Choroid plexus epithelial cell (primary cell): ENCODE data around the gene AKAP6.

- RRBS = no CpG with 5 or more reads among the region's 9 CpGs
Measured at GRCh38 chr14:31128399-31129110, 79.0 kb downstream of the HECTD1 start.

DNA sequence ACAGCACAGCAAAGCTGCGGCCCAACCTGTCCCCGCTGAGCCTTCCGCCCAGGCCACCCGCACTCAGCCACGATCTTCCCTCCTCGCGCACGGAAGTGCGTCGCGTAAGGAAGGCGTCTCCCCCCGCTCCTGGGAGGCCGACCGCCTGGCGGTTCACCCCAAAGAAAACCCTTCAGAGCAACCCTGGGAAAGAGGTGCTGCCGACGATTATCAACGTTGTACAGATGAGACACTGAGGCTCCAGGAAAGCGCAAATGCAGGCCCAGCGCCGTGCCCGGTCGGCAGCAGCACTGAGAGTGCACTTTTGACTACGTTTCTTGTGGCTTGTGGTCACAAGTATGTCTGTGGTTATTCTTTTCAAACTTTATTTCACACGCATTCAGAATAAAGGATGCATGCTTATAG lies 499 bp upstream of the HECTD1 start:
- RRBS = no CpG with 5 or more reads among the region's 26 CpGs

DNA sequence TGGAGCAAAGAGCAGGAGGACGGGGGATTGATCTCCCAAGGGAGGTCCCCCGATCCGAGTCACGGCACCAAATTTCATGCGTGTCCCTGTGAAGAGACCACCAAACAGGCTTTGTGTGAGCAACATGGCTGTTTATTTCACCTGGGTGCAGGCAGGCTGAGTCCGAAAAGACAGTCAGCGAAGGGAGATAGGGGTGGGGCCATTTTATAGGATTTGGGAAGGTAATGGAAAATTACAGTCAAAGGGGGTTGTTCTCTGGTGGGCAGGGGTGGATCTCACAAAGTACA lies 42.9 kb upstream of the HECTD1 start:
- RRBS = no CpG with 5 or more reads among the region's 7 CpGs

DNA sequence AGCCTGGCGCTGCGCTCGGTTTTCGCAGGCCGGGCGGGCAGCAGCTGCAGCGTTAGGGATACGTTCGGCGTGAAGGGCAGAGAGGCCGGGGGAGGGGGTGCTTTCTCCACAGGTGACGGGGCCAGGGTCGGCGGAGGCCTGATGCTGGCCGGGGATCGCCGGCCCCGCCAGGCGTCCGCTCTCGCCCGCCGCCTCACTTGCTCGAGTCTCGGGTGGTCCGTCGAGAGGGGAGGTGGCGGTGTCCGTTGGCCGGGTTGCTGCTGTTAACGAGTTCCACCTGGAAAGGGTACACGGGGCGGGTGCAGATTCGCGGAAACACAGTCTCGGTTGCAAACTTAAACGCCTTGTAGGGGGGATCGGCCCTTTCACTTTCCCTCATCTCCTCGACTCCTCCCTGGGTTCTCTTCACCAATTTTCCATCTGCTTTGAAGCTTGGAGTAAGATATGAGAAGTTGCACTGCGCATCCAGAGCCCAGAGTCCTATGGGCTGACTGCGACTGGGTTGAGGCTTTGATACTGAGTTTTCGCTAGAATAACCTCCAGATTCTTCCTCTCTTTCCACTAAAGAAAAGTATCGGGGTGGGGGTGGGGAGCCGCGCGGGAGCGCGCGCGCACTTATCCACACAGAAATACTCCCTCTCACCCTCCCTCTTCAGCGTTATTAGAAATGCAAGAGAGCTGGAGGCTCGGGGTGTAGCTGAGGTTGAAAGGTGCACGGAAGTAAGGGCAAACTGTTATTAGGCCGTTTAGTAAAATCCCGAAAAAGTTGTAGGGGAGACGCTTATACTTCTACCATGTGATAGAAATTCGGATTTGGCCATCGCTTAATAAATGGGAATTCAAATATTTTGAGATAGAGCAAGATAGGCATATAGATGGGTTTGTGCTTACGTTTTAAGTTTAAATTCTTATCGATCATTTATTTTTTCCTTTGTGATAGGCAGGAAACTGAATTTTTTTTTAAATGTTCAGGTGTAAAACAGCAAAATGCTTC lies 770 bp downstream of the ARHGAP5 start:
- RRBS = under 1% methylated on average over 27 of the region's 60 CpGs

DNA sequence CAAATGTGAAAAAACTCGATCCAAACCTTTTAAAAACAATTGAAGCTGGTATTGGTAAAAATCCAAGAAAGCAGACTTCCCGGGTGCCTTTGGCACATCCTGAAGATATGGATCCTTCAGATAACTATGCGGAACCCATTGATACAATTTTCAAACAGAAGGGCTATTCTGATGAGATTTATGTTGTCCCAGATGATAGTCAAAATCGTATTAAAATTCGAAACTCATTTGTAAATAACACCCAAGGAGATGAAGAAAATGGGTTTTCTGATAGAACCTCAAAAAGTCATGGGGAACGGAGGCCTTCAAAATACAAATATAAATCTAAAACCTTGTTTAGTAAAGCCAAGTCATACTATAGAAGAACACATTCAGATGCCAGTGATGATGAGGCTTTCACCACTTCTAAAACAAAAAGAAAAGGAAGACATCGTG lies 16.7 kb downstream of the ARHGAP5 start:
- RRBS = no CpG with 5 or more reads among the region's 7 CpGs

DNA sequence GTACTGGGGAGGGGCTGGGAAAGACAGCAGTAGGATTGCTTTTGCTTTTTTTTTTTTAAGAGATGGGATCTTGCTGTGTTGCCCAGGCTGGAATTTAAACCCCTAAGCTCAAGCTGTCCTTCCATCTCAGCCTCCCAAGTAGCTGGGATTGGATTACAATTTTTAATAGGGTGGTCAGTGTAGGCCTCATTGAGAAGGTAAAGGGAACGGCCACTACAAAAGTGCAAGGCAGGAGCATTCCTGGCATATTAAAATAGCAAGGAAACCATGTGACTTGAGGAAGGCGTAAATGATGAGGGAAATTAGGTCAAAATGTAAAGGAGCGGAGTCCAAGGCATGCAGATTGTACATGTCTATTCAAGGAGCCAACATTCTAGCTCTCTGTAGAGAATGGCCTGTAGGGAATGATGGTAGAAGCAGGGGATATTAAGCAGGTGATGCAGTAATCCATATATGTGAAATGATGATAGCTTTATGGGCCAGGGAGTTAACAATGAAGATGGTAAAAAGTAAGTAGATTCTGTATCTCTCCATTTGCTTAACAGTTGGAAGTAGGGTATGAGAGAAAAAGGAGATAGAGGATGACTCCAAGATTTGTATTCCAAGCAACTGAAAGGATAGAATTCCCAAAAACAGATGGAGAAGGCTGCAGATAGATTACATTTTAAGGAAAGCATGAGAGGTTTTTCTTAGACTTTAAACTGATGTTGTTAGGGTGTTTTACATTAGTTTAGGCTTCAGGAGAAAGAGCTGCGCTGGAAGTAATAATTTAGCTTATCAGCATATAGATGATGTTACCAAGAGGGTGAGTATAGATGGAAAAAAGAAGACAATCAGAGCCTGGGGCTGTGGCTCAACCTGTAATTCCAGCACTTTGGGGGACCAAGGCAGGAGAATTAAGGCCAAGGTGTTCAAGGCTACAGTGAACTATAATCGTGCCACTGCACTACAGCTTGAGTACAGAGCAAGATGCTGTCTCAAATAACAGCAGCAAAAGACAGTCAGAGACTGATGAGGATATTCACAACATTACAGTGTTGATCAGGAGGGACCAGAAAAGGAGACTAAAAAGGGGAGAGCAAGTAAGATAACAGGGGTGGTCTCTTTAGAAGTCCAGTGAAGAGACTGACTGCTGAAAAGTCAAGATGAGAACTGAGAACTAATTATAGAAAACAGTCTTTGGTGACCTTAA lies 33.6 kb downstream of the ARHGAP5 start:
- RRBS = no CpG with 5 or more reads among the region's 5 CpGs

- RRBS = no CpG with 5 or more reads among the region's 17 CpGs
Measured at GRCh38 chr14:32203863-32204457, 125.1 kb upstream of the AKAP6 start.

- RRBS = no CpG with 5 or more reads among the region's 8 CpGs
Measured at GRCh38 chr14:32328975-32329825, at the start of gene AKAP6. Gene AKAP6, plus strand, starts transcription at chr14:32329298.

- RRBS = 60% methylated on average over 1 of the region's 8 CpGs
Measured at GRCh38 chr14:32428121-32428714, 99.1 kb downstream of the AKAP6 start.

DNA sequence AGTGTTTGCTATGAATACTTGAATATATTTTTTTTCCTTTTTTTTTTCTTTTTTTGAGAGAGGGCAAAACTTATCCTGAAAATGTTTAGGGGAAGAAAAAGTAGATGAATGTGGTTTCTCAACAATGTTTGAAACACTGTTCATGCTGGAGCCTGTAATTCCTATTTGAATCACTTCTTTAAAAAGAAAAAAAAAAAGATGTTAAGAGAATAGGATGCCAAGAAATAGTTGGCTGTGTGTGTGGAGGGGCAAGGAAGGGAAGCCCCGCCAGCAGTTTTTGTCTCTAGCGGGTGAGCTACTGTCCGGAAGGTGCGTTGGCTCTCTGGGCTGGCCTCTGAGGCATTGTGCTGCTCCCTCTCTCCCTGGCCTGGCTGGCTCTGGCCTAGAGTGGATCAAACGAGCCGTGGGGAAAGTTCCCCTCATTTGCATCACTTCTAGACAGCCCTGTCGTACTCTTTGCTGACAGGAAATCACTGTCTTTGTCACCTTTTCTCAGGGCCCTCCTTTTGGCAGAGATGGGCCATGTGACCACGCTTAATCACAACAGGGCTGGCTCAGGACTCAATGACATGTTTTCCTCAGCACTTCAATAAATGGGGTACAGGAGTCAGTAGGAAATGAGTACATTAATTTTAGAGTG lies 236.2 kb upstream of the NPAS3 start:
- RRBS = no CpG with 5 or more reads among the region's 8 CpGs

DNA sequence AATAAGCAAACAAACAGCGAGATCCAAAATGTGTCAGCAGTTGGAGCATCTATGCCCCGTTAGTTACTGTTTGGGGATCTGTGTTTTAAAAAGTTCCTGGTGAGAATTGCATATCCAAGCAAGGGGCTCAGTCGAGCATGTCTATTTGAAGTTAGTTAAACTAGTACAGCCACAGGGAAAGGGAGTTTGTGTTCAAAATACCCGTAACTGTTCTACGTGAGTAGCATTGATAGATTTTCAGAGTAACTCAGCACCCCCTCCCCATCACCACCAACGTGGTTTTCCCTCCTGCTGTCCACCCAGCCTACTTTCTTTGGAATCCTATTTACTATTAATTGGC lies 1.4 kb downstream of the NPAS3 start:
- RRBS = no CpG with 5 or more reads among the region's 6 CpGs

GRCh38 chr14:33682632-33683241 lies 268.1 kb downstream of the EGLN3 start:
- RRBS = no CpG with 5 or more reads among the region's 4 CpGs

DNA sequence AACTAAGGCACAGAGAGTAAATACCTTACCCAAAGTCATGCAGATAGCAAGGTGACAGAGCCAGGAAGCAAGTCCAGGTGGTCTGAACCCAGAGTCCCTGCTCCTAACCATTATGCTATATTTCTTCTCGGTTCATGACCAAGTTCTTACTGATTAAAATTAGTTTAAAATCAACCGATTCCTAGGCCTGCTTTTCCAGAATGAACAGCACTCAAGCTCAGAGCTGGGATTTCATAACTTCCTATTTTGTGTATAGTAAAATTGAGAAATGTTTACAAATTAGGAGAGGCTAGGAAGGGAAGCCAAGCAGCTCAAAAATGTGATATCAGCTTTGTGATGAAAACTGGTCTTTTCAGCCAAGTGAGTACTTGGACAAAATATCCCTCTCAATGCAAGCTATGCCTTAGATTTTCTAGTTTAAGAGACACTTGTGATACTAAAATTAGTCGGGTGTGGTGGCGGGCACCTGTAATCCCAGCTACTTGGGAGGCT lies 85.6 kb upstream of the EGLN3 start:
- RRBS = no CpG with 5 or more reads among the region's 4 CpGs

DNA sequence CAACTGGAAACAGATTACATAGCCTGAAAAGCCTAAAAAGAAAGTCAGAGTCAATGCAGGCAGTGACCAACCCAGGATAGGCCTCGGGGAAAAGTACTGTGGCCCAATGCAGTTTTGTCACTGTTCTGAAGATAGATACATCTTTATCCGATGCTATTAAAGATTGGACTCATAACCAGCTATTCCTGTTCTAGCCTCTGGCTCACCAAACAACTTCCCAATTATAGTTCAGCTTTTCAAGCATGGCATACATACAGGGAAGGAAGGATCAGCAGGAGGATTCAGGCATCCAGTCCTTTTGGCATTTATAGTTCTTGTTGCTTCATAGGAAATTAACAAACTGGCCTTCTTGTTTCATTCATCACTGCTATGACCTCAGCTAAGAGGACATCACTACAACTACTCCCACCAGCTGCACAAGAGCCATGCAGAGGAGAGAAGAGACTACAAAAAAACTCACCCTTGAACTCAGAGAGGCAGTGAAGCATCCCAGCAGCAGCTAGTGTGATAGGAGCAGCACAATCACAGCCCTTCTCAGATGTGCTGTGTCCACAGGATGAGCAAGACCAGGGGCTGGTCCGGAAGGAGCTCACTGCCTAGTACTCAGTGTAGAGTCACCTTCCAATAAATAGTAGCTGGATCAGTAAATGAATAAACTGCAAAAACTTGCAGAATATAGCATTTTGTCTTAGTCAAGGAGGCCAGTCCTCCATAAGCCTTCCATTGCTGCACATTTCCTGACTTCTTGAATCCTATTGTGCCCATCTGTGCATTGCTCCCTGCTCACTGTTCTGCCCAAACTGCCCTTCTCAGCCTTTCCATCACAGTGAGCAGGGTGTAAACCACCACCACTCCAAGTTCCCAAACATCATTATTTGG lies 100.4 kb downstream of the SPTSSA start:
- RRBS = no CpG with 5 or more reads among the region's 3 CpGs

DNA sequence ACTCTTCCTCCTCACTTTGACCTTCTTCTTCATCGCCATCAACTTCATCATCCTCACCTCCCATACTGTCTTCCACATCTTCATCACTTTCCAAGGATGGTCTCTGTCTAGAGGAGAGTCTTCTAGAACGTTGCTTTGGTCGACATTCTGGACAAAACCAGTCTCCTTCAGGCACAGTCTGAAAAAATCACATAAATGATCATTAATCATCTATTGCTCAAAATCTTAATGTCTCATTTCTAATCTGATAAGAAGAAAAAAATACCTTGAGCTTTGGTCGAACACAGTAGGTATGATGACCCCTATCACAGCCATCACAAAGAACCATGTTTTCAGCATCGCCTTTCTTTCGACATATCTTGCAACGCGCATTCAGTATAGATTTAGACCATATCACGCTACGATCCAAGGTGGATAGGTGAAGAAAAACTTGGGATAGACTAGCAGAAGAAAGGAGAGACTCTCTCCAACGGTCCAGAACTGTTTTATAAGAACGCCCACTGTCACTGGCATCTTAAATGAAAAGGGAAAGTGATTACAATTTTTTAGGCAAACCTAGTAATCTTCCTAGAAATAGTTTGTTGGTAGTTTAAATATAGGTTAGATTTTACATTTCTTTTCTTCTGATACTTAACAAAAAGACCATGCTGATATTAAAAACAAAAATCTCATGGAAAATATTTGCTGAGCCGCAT lies 50.5 kb upstream of the CFL2 start:
- RRBS = no CpG with 5 or more reads among the region's 13 CpGs

GRCh38 chr14:34999395-34999804 lies 16.6 kb downstream of the SRP54 start:
- RRBS = no CpG with 5 or more reads among the region's 2 CpGs

- RRBS = no CpG with 5 or more reads among the region's 2 CpGs
Measured at GRCh38 chr14:35050439-35051115, 4.5 kb downstream of the FAM177A1 start.

DNA sequence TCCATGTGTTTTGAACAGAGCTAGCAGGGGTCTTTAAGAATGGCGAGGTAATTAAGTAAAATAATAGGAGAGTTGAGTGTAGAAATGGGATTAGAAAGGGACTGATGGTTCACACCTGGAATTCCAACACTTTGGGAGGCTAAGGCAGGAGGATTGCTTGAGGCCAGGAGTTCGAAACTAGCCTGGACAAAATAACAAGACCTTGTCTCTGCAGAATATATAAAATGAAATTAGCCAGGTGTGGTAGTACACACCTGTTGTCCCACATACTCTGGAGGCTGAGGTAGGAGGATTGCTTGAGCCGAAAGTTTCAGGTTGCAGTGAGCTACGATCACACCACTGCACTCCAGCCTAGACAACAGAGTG lies 7.9 kb downstream of the PSMA6 start:
- RRBS = no CpG with 5 or more reads among the region's 4 CpGs

DNA sequence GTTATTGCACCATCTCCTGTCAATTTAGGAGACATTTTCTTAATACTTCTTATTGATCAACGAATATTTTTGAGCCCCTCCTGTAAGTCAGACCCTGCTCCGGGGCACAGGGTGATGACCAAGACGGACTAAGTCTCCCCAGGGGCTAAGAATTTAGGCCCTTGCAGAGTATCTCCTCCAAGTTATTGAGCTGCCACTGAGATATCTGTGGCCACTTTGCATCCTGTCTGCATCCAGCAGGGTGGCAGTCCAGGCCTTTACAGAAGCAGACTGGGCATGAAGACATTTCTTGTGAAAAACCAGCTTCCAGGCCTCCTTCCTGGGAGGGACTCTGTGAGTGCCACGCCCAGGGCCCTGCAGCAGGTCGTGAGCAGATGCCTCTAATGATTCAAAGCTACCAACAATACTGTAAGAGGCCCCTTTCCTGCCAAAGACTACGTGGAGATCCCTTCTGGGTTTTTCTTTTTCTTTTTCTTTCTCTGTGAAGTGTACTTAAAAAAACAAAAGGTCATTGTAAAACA lies 40.7 kb downstream of the PSMA6 start:
- RRBS = no CpG with 5 or more reads among the region's 6 CpGs